Neuron (in vitro differentiated cells): Measurements from ENCODE around the gene SNN.

- PRO-cap = no peak
Measured at GRCh38 chr16:11370545-11371002, 25.3 kb downstream of the RMI2 start.

GRCh38 chr16:11567426-11567851, 19.3 kb downstream of the LITAF start:
- PRO-cap = no peak

DNA sequence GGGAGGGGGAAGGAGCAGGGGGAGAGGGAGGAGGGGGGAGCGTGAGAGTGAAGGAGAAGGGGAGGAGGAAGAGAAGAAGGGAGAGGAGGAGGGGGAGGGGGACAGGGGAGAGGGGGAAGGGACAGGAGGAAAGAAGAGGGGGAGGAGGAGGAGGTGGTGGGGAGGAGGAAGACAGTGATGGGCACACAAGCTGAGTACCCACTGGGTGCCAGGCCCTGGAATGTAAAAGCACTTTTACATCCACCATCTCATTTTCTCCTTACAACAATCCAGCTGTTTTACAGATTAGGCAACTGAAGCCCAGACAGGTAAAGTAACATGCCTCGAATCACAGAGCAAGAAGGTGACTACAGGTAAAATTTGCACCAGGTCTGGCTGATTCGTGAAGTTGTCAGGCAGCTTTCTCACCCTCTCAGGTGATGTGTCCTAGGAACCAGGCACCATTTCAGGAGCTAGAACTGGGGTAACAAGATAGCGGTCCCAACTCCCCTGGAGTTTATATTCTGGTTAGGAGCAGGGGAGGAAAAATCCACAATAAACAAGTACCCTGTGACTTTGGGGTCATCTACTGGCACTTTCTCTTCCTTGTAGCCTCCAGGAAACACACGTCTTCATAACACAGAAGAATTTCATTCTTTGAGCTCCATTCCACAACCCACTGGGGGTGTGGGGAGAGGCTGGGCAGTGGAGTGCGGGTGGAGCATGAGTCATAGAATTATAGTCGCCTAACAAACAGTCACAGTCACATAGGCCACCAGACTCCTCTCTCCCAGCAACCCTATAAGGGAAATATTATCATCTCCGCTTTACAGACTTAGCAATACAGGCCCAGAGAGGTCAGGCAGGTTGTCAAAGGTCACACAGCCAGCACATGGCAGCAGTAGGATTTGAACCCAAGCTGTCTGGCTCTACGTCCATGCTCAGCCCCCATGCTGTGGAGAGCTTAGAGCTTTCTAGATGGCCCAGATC, 10.2 kb upstream of the LITAF start:
- PRO-cap = no peak

DNA sequence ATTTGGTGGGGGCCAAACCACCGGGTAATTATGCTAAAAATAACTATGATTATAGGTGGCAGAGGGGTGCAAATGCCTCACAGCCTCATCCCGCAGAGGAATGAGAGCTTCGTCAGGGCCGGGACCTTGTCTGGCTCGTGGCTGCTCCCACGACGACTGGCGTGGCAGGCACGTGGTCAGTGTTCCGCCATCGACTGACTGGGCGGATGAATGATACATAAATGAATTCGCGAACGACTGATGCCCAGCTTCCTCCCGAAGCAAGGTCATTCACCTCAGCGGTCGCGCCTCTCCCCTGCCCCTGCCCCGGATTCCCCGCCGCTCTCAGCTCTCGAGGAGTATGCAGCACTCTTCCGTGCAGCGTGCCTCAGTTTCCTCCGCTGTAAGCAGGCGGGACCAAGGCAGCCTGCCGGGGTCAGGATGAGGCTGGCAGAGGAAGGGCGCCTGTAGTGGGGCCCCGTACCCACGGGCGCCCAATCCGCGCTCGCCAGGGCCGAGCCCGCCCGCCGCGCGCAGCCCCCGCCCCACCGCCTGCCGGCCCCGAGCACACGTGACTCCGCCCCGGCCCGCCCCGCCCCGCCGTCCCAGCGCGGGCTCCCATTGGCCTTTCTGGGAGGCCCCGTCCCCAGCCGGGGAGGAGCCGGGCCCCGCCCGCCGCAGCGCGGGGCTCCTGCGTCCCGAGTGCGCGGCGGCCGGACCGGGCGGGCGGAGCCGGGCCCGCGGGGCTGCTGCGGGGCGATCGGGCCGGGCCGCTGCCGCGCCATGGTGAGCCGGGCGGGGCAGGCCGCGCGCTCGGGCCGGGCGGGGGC, at the start of gene SNN:
SNN (plus strand) TSS at position 680 of the 809 bp plus-strand sequence.
- PRO-cap = bidirectional peak, plus-strand start at position 680 of the sequence, minus-strand start at position 422 of the sequence

DNA sequence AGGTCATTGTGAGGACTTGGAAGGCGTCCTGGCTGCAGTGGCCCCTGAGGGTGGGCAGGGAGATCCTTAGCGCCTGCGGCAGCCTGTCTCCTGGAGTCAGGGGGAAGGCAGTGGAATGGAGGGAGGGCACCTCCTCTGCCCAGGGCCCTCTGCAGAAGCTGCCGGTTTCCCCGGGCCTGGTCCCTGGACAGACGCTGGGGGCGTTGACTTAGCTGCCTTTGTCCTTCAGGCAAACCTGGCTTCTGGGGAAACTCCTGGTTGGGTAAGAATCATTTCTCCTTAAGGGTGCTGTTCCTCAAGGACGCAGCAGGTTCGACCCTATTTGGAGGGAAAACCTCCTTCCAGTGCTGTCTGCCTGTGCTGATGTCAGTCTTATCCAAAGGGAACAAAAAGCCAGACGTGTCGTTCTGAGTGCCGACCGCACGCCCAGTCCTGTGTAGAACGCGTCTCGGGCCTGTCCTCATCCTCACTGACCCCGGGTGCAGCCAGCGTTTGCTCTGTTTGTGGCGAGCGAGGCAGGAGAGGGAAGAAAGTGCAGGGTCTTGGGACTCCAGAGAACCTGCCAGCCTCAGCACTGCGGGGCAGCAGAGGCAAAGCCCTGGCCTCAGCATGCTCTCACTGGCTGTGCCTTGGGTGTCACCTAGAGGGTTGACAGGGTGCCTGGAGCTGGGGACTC, 5.7 kb downstream of the SNN start:
- PRO-cap = no peak

- PRO-cap = no peak
Measured at GRCh38 chr16:11719498-11720315, 22.9 kb downstream of the TXNDC11 start.

DNA sequence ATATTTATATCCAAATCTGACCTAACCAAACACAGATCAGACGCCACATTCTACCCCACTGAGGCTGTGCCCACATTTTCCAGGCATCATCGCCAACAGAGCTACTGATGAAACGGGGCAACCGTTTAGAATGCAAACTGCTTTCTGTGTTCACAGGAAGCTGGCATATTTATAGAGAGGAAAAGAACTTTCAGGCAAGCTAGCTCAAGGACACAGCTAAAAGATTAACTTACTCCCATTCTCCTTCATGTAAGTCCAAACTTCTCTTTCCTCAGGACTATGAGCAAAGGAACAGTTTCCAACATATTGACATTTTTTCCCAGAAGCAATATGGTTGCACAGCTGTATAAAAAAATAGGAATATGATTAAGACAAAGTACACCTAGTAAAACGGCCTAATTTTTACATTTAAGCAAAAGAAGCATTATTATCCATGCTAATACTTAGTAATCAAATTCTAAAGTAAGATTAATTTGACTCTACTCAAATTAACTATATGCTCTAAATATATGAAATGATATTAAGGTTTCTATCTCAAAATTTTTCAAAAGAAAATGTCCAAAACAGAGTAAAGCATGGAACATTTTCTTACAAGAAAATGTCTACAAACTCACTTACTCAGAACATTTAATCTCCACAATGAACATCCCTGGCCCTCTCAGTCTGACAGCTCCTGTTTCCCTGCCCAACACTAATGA, 15.7 kb upstream of the TXNDC11 start:
- PRO-cap = no peak

DNA sequence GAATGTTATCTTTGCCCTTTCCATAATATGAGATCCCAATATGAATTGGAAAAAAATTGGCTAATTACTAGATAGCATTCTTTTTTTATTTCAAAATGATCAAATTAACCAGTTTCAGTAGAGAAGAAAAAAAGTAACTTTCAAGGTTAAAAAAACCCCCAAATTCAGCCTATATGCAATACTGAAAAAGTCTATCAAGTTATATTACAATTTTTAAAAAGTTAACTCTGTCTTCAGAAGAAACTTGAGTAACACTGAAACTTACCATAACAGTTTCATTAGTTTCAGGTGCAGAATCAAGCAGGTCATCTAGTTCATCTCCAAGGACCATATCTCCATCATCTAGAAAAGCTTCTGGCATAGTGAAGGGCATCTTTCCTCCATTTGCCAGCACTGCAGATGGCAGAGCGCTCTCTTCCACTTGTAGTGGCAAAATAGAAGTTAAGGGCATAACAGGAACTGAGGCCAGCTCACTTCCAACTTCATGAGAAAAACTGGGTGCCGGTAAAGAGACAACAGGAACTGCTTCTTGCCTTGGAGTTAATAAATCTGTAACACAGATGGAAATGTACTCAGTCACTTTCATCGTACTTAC, 23.0 kb downstream of the ZC3H7A start:
- PRO-cap = no peak

DNA sequence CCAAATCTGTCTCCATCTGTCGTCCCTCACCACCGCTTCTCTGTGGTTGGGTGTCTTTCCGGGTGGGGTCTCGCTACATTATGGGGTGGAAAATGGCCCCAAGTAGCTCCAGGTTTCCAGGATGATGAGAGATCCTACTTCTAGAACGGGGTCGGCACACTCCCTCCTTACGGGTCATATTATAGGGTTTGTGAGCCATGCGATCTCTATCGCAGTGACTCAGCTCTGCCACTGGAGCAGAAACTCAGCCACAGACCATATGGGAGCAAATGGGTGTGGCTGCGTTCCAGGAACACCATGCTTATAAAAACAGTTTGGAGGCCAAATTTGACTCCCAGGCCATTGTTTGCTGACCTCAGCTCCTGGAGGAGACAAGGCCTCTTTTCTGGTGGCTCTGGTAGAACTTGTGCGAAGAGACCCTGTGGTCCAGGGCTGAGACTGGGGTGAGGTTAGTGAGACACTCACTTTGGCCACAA, 60.5 kb downstream of the SNX29 start:
- PRO-cap = no peak

GRCh38 chr16:12078679-12079492, 102.4 kb downstream of the SNX29 start:
- PRO-cap = no peak

DNA sequence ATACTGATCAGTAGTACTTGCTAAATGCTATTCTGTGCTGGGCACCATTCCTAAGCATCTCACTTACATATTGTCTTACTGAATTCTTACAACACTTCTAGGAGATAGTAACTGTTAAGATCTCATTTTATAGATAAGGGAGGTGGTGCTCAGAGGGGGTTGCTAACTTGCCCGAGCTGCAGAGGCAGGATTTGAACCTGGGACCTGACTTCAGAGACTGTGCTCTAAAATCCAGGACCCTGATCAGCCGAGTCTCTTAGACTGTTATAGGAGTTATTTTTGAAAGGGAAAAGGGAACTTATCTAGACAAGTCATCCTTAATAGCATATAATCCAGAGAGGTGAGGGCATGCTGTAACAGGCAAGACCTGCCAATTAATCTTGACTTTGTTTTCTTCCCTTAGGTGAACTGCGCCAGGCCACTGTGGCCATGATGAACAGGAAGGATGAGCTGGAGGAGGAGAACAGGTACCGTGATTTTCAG, 149.7 kb downstream of the SNX29 start:
- PRO-cap = no peak

GRCh38 chr16:12202183-12202574, 225.6 kb downstream of the SNX29 start:
- PRO-cap = no peak

DNA sequence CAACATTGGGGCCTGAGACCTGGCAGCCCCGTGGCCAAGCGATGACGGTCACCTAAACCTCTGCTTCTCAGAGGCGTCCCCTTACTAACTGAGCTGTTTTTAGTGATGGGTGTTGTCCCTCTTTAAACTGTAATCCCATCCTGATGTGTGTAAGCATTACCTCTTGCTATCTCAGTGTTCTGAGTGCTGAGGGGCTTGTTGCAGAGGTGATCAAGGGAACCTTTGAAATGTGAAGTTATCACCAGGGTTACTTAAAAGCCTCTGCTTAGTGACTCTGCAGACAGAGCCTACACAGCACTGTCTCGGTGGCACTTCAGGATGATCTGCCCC, 370.4 kb downstream of the SNX29 start:
- PRO-cap = no peak

- PRO-cap = no peak
Measured at GRCh38 chr16:12372246-12372854, 395.8 kb downstream of the SNX29 start.

DNA sequence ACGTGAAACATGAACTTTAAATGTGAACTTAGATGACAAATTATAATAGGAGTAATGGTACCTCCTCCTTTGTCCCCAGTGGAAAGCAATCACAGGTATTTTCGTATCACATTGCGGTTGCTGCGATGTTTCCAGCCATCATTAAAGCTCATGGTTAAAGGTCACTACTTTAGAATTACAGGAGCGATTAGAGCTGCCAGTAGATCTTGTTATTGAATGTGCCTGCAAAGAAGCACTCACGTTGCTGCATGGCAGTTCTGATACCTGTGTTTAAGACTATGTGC, 301.0 kb downstream of the CPPED1 start:
- PRO-cap = no peak

GRCh38 chr16:12535991-12536241, 267.8 kb downstream of the CPPED1 start:
- PRO-cap = no peak

- PRO-cap = no peak
Measured at GRCh38 chr16:12613373-12613669, 190.4 kb downstream of the CPPED1 start.

DNA sequence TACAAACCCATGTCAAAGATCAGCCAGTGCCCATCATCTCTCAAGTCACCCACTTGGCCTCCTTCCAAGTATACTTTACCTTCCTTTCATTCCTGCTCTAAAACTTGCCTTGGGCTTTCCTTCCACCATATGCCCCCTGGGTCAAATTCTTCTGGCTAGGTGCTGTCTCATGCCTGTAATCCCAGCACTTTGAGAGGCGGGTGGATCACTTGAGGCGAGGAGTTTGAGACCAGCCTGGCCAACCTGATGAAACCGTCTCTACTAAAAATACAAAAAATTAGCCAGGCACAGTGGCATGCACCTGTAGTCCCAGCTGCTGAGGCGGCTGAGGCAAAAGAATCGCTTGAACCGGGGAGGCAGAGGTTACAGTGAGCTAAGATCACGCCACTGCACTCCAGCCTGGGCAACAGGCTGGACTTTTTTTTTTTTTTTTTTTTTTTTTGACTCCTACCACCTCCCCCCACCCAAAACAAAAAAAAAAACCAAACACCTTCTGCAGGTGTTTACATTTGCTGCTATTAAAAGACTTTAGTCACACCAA, 184.2 kb downstream of the CPPED1 start:
- PRO-cap = no peak

GRCh38 chr16:12900339-12901008, 924 bp upstream of the SHISA9 start:
- PRO-cap = unidirectional peak, plus-strand start at chr16:12900610

- PRO-cap = no peak
Measured at GRCh38 chr16:14151416-14152119, 80.4 kb downstream of the MRTFB start.